Tongue (tissue), 2 donors: ENCODE measurements around a stretch of chr11.

DNA sequence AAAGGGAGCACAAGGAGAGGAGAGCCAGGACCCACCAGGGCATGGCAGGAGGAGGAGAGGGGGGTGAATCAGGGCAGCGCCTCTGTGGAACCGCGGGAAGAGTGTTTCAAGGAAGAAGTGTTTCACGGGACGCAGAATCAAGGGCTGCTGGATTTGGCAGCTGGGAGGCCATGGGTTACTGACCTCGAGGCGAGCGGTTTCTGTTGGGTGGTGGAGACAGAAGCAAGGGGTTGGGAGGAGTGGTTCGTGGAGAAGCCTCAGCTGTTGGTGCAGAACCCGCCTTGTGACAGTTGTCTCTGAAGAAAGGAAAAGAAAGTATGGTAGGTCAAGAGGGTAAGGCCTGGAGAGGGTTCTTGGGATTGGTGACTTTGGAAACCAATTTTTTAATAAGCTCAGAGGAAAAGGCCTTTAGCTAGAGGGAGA is 13.1 kb downstream of the VPS26B start:
- RAMPAGE, long total RNA, result no peak

DNA sequence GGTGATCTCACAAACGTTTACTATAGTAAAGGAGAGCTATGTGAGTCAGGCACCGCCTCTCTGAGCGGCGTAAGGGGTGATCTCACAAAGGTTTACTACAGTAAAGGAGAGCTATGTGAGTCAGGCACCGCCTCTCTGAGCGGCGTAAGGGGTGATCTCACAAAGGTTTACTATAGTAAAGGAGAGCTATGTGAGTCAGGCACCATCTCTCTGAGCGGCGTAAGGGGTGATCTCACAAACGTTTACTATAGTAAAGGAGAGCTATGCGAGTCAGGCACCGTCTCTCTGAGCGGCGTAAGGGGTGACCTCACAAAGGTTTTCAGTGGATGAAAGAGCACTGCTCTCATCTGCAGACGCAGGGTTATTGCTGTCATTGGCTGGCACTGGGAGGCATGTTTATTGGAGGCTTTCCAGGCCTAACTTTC is 439.8 kb upstream of the B3GAT1 start:
- RAMPAGE, long total RNA, result no peak

GRCh38 chr11:134948916-134949597 is 537.0 kb upstream of the B3GAT1 start:
- RAMPAGE, long total RNA, result no peak